PFSK-1 (cell line): Measurements from ENCODE around the gene CC2D1B.

DNA sequence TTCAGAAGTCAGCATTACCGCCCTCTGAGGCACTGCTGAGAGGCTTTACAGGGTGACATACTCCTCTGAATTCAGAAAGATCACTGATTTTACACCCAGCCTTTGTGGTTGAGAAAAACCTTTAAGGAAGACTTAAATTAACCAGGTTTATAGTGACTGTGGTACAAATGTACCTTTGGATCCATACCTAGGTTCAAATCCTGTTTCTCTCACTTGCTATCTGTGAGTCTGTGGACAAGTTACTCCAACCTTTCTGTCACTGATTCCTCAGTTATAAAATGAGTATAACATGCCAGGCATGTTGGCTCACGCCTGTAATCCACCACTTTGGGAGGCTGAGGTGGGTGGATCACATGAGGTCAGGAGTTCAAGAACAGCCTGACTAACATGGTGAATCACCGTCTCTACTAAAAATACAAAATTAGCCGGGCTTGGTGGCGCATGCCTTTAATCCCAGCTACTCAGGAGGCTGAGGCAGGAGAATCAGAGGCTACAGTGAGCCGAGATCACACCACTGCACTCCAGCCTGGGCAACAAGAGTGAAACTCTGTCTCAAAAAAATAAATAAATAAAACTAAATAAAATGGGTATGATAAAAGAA, 20.1 kb downstream of the OSBPL9 start:
- RRBS = no CpG with 5 or more reads among the region's 6 CpGs

GRCh38 chr1:51687475-51687973, 70.6 kb downstream of the OSBPL9 start:
- RRBS = no CpG with 5 or more reads among the region's 3 CpGs

GRCh38 chr1:51729729-51730556, 113.1 kb downstream of the OSBPL9 start:
- RRBS = 1% methylated on average over 22 of the region's 39 CpGs

DNA sequence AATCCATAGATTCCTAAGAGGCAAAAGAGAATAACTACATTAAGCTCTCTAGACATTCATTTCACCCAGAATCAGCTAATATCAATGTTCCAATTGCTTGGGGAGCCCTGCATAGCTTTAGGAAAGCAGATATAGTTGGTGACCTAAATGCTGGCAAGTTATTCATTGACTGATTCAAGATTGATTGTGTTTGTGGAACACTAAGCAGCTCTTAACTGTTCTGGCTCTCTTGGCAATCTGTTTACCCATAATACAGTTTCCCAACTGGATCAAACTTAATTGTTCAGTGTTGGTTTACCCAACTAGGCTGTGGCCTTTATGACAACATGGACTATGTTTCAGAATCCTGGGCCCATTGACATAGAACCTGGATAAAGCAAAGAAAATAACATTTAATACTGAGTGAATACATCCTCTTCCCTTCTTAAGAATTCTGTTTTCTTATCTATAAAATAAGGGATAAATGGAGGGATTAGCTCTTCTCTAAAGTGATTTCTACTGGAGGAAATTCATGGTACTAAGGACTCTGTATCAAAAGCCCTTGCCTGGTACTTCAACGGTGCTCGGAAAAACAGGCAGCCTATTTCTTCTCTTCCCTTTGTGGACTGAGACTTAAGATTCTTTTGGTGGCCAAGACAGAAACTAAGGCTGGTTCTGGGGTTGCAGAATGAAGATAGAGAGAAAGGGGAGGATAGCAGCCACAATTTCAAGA, 83.5 kb downstream of the NRDC start:
- RRBS = no CpG with 5 or more reads among the region's 2 CpGs

GRCh38 chr1:51957541-51957955, 33.0 kb downstream of the RAB3B start:
- RRBS = no CpG with 5 or more reads among the region's 6 CpGs

- RRBS = 2% methylated on average over 29 of the region's 77 CpGs
Measured at GRCh38 chr1:52032575-52033650, 697 bp downstream of the KTI12 start.

GRCh38 chr1:52365970-52366683, at the start of gene CC2D1B:
Gene CC2D1B, minus strand, starts transcription at chr1:52366205.
- RRBS = under 1% methylated on average over 28 of the region's 76 CpGs

- RRBS = no CpG with 5 or more reads among the region's 6 CpGs
Measured at GRCh38 chr1:52633698-52633914, 638 bp downstream of the SHISAL2A start.

GRCh38 chr1:52635312-52635881, 2.4 kb downstream of the SHISAL2A start:
- RRBS = no CpG with 5 or more reads among the region's 4 CpGs

DNA sequence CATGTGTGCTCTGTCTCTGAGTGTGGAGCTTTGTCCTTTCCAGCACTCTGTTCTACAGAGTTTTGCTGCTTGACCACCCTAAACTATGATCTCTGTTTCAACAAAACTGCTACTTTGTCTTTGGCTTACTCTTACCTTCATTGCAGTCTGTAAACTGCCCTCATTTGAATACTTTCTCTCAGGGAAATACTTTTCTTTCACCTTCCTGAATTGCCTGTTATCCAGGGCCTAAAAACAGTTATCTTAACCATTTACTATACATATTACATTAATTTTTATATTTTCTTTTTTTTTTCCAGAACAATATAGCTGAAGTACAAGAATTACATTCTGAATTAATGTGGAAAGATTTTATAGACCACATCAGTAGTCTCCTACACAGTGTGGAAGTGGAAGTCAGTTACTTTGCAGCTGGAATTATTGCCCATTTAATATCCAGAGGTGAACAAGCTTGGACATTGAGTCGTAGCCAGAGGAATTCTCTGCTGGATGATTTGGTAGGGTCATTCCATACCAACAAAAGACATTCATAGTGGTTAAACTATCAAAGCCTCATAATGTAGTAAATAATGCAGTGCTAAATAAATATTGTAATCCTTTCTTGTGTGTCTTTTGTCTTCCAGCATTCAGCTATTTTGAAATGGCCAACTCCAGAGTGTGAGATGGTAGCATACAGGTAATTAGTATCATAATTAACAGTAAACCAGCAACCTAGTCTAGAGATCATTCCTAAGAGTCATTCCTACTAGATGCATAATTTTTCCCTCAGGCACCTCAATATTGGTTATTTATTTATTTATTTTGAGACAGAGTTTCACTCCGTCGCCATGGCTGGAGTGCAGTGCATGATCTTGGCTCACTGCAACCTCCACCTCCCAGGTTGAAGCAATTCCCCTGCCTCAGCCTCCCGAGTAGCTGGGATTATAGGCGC, 29.1 kb upstream of the ZYG11A start:
- RRBS = no CpG with 5 or more reads among the region's 5 CpGs

DNA sequence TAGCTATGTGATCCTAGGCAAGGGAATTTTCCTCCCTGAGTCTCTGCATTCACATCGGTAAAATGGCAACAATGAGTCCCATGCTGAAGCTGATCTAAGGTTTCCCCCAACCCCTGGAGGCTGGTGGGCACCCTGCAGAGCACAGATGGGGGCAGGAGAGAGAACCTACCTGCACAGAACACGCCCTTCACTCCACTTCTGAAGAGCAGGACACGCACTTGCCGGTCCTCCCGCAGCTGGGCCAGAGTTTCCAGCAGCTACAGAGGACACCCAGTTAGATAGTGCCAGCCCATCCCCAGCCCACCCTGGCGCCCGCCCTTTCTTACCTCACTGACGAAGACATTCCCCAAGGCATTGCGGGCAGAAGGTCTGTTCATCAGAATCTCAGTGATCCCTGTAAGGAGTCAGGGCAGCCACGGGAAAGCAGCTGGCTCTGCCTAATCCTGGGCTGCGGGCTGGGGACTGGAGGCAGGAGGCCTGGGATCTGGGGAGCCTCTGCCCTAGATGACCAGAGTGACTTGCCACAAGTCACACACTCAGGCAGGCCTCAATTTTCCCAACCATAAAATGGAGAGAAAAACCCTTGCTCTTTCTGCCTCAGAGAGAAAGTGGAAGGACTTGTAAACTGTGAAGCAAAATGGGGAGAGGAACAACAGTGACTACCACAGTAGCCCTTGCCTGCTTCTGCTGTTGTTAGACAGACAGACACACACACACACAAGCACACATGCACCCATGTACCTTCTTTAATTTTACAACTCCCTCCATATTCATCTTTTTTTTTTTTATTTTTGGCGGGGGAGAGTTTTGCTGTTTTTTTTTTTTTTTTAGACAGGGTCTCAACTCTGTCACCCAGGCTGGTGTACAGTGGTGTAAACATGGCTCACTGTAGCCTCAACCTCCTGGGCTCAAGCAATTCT, 9.9 kb downstream of the ECHDC2 start:
- RRBS = no CpG with 5 or more reads among the region's 12 CpGs

DNA sequence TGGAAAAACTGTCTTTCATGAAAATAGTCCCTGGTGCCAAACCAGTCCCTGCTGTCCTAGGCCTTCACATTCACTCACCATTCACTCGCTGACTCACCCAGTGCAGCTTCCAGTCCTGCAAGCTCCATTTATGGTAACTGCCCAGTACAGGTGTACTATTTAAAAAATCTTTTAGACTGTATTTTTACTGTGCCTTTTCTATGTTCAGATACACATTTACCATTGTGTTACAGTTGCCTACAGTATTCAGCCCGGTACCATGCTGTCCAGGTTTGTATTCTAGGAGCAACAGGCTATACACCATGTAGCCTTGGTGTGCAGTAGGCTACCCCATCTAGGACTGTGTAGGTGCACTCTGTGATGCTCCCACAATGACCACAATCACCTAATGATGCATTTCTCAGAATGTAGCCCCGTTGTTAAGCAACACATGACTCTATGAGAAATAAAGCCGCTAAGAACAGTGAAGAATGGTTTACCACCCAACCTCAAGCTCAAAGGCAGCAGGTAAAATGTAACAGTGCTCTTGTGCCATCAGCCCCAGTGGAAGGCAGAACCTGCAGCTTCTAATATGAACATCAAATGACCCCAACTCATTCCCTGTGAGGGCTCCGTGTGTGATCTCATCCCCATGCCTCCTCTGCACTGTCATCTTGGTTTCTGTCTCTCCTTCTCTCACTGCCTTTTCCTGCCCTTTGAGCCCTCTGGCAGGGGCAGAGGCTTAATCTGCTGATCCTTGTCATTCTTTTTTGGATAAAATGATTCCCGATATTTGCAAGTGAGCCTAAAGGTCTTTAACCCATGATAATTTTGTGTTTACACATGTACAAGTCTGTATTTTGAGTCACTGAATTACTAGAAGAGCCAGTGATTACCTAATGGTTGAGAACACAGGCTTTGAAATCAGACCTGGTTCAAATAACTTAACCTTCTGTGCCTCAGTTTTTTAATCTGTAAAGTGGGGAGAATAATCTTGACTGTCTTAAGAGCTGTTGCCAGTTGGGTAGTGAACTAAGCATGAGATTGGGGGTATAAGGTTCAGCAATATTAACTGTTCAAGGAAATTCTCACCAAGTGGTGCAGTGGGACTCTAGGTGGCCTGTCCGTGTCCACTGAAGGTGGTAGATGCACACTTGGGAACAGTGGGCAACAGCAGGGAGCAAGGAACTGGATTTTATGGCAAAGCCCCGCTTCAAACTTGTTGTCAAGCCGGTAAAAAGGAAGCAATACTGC, 2.0 kb downstream of the ECHDC2 start:
- RRBS = 90% methylated on average over 1 of the region's 9 CpGs

- RRBS = no CpG with 5 or more reads among the region's 6 CpGs
Measured at GRCh38 chr1:52925315-52926115, 1.6 kb upstream of the SCP2 start.

GRCh38 chr1:53047839-53048528, 14.0 kb upstream of the PODN start:
- RRBS = no CpG with 5 or more reads among the region's 5 CpGs

GRCh38 chr1:53062389-53063774, 869 bp downstream of the PODN start:
- RRBS = 91% methylated on average over 28 of the region's 82 CpGs

- RRBS = no CpG with 5 or more reads among the region's 13 CpGs
Measured at GRCh38 chr1:53083350-53084119, 21.5 kb downstream of the PODN start.

DNA sequence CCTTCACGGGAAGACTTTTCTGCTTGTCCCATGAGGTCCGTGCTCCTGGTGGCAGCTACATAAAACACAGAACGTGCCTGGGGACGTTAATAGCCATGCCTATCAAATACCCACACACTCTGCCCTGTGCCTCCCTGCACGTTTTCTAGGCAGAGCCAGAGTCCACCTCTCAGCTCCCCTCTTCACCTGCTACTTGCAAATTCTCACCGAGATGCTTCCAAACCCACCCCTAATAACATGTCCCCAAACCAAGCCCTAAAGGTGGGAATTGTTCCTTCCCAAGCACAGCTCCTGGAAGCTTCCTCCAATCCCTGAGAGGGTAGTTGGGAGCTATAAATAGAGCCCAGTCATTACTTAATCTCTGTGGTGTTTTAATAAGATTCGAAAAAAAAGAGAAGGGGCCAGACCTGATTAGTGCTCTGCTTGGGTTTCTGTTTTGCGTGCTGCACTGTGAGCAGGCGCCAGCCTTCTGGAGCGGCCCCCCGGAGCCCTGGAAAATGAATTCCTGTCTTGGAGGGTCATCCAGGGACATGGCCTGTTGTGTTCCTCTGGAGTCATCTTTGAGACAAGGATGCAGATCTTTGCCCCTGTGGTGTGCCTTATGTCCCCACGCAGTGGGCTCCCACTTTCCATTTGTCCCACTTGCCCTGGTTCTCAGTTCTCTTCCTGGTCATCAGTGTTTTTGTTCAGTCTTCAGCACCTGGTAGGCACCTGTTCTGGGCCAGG, 33.3 kb downstream of the SLC1A7 start:
- RRBS = no CpG with 5 or more reads among the region's 12 CpGs

DNA sequence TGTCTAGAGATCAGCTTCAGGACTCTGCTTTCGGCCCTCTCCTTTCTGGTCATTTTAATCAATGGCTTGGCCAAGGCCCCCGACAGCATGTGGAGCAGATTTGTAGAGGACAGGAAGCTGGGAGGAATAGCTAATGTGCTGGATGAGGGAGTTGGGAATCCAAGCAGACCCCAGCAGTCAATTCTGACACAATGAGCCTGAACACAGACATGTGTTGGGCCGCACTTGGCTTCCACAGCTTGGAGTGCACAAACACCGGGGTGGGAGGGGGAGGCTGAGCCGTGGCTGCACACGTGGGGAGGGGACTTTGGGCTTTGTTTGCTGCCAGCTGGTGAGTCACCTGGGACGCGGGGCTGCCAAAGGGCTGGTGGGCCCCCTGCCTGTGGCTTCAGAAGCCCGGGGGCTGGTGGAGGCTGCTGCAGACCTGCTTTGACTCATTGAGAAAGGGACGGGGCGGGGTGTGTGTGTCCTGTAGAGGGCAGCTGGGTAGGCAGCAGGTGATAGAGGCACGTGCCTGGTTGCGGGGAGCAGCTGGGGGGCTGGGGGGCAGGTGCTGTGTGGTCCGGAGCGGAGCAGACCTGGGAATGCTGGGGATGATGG, 20.9 kb downstream of the SLC1A7 start:
- RRBS = no CpG with 5 or more reads among the region's 15 CpGs

DNA sequence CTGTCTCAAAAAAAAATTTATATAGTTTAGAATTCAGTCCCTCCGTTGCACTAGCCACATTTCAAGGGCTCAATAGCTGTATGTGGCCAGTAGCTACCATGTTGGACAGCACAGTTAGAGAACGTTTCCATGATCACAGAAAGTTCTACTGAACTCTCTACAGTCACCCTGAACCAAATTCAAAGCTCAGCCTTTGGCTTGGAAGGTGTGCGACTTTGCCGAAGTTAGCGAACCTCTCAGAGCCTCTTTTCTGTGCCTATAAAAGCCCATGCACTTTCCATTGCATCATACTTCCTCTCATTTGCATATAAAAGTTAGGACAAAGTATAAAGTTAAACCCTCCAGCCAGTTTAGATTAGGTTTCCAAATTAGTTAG, 4.7 kb upstream of the SLC1A7 start:
- RRBS = no CpG with 5 or more reads among the region's 5 CpGs

- RRBS = no CpG with 5 or more reads among the region's 9 CpGs
Measured at GRCh38 chr1:53195329-53196039, 1.1 kb upstream of the CPT2 start.